ENCODE measurements around a stretch of chr17.

GRCh38 chr17:39755421-39755819, 17.7 kb downstream of the GRB7 start:
- RAMPAGE, long total RNA: no peak
- RRBS: no CpG with 5 or more reads among the region's 13 CpGs

- RAMPAGE, long total RNA: no peak
- RRBS: no CpG with 5 or more reads among the region's 14 CpGs
Observed at GRCh38 chr17:39921341-39922543, 3.3 kb upstream of the GSDMB start.

GRCh38 chr17:39923610-39924109, 3.7 kb downstream of the ORMDL3 start:
- RAMPAGE, long total RNA: no peak
- RRBS: no CpG with 5 or more reads among the region's 8 CpGs

GRCh38 chr17:39928938-39929650, 1.6 kb downstream of the LRRC3C start:
- RAMPAGE, long total RNA: no peak
- RRBS: no CpG with 5 or more reads among the region's 8 CpGs

- RAMPAGE, long total RNA: no peak
- RRBS: no CpG with 5 or more reads among the region's 6 CpGs
Observed at GRCh38 chr17:40018718-40019159, 3.5 kb downstream of the CSF3 start.

- RAMPAGE, long total RNA: no peak
- RRBS: 68% methylated on average over 3 of the region's 28 CpGs
Observed at GRCh38 chr17:40022867-40024026, 8.0 kb downstream of the CSF3 start.

DNA sequence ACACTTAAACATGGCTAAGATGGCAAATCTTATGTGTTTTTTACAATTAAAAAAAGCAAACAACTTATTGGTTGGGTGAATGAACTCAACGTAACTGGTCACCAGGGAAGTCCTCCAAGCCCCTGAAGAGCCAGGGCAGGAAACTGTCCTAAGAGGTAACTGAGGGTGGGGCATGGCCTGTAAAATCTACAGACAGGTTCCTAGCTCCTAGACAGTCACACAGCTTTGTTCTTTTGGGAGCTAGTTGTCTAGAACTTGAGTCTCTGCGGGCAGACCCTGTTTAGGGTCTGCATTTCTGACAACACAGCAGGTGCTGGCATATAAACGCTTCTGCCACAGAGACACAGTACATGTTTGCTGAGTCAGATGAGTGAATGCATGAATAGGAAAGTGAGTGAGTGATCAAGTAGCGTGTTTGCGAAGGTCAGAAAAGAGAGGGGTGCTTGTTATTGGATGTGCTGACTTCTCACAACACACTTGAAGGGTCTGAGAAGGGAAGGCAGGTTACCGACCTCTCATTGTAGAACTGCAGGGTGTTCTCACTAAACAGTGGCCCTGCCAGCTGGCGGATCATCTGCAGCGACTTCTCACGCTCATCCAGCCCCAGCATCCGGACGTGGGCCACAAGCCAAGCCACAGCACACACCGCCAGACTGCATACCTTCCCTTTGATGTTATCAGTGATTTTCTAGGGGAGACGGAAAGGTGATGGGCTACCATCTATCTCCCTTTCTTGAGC, 10.6 kb downstream of the CSF3 start:
- RAMPAGE, long total RNA: no peak
- RRBS: no CpG with 5 or more reads among the region's 13 CpGs

- RAMPAGE, long total RNA: no peak
- RRBS: no CpG with 5 or more reads among the region's 30 CpGs
Observed at GRCh38 chr17:40087973-40089001, 12.1 kb downstream of the NR1D1 start.

DNA sequence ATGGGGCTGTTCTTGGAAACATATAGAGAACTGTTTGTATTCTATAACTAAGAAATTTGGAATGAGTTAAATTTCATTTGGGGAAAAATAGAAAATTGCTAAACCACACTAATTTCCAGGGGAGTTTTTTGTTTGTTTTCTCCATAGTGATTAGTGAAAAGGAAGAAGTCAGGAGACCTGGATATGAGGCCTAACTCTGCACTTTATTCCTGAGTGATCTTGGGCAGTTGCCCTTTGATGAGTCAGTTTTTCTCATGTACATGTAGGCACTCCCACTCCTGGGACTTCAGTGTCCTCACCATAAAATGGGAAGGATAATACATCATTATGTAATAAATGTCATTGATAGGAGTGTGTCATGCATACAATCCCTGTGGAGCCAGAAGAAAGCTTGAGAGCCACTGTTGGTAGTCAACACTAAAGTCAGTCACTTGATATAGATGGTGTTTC, 32.4 kb downstream of the WIPF2 start:
- RAMPAGE, long total RNA: no peak

- RAMPAGE, long total RNA: no peak
- RRBS: no CpG with 5 or more reads among the region's 6 CpGs
Observed at GRCh38 chr17:40272929-40273658, 14.6 kb upstream of the CDC6 start.

GRCh38 chr17:40318825-40319595, 10.0 kb downstream of the RARA start:
- RAMPAGE, long total RNA: no peak
- RRBS: no CpG with 5 or more reads among the region's 14 CpGs

DNA sequence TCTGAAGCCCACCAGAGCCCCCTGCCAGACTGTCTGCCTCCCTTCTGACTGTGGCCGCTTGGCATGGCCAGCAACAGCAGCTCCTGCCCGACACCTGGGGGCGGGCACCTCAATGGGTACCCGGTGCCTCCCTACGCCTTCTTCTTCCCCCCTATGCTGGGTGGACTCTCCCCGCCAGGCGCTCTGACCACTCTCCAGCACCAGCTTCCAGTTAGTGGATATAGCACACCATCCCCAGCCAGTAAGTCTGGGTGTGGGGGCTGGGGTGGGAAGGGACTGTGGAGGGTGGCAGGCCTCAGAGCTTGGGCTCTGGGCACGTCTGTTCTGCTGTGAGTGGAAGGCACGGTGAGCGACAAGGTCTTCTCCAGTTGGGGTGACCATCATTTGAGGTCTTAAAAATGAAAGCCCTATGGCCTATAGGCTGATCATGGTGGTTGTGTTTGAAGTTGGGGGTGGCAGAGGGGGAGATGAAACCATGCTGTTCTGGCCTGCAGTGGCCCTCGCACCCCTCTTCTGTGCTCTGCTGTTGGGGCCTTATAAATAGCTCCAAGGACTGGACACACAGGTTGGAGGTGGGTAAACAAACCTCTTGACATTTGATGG, 22.3 kb downstream of the RARA start:
- RAMPAGE, long total RNA: no peak
- RRBS: no CpG with 5 or more reads among the region's 11 CpGs

DNA sequence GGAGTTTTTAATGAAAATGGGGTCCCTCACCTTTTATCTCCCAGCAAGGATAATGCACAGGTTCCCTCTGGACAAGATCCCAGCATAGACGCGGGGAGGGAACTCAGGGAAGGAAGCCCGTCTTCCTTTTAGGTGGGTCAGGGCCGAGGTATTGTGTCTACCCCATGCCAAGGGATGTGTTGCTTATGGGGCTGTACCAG, 26.6 kb downstream of the GJD3 start:
- RAMPAGE, long total RNA: no peak
- RRBS: no CpG with 5 or more reads among the region's 4 CpGs

- RAMPAGE, long total RNA: no peak
- RRBS: 2% methylated on average over 5 of the region's 21 CpGs
Observed at GRCh38 chr17:40342773-40343511, 21.6 kb downstream of the GJD3 start.

DNA sequence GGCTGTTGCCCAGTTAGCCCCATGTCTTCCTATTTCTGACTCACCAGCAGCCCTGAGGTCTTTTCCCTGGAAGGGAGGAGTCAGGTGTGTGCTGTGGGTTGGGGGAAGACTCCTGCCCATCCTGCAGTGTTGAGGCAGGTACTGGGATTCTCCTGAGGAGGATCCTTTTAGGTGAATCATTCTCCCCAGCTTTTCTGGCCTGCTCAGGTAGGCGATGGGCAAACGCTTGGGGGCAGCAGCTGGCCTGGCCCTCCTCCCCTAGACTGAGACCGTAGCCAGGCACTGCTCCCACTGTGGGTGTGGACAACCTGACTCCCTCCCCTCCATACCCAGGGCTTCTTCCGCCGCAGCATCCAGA, 15.1 kb downstream of the GJD3 start:
- RAMPAGE, long total RNA: no peak
- RRBS: no CpG with 5 or more reads among the region's 5 CpGs

GRCh38 chr17:40357828-40358027, 6.8 kb downstream of the GJD3 start:
- RAMPAGE, long total RNA: no peak
- RRBS: no CpG with 5 or more reads among the region's 2 CpGs

DNA sequence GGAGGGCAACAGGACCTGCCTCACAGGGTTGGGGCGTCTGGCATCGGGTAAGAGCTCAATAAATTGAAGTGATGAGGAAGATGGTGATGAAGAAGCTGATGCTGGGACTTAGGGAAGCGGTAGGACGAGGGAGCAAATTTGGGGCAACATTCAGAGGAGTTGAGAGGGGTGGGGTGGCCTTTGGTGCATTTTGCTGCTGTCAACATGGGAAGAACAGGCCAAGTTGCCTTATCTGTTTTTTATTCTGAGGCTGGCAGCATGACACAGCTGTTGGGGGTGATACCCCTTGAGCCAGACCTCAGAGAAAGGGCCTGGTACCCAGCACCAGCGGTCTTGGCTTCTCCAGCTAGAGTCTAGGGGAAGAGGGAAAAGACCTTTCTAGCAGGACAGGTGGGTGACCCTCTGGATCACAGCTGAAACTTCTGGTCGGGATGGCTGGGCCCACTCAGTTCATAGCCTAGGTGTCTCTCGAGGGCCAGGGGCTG, 4.5 kb downstream of the IGFBP4 start:
- RAMPAGE, long total RNA: no peak
- RRBS: no CpG with 5 or more reads among the region's 7 CpGs

DNA sequence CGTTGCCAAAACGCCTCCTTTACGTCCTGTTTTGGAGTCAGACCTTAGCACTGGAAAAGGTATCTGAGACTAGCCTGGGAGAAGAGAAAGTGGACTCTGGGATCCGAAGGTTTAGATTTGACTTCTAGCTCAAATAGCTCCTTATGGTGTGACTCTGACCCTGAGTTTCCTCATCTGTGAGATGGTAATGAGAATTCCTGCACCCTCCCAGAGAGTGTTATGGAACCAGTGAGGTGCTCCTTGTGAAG, 3.4 kb downstream of the TNS4 start:
- RAMPAGE, long total RNA: no peak
- RRBS: no CpG with 5 or more reads among the region's 4 CpGs

- RAMPAGE, long total RNA: no peak
- RRBS: no CpG with 5 or more reads among the region's 15 CpGs
Observed at GRCh38 chr17:40509964-40510860, 8.8 kb upstream of the TNS4 start.

DNA sequence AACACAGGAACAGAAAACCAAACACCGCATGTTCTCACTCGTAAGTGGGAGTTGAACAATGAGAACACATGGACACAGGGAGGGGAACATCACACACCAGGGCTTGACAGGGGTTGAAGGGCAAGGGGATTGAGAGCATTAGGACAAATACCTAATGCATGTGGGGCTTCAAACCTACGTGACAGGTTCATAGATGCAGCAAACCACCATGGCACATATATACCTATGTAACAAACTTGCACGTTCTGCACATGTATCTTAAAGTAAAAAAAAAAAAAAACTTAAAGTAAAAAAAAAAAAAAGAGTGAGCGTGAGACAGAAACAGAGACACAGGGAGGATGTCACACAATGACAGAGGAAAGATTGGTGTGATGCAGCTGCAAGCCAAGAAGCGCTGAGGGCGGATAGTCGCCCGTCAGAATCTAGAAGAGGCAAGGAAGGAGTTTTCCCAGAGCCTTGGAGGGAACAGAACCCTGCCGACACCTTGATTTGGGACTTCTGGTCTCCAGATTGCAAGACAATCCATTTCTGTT, 27.4 kb upstream of the TNS4 start:
- RAMPAGE, long total RNA: no peak
- RRBS: no CpG with 5 or more reads among the region's 10 CpGs